Osteocyte (in vitro differentiated cells): ENCODE results near the genes ALKAL2 and SNTG2.

DNA sequence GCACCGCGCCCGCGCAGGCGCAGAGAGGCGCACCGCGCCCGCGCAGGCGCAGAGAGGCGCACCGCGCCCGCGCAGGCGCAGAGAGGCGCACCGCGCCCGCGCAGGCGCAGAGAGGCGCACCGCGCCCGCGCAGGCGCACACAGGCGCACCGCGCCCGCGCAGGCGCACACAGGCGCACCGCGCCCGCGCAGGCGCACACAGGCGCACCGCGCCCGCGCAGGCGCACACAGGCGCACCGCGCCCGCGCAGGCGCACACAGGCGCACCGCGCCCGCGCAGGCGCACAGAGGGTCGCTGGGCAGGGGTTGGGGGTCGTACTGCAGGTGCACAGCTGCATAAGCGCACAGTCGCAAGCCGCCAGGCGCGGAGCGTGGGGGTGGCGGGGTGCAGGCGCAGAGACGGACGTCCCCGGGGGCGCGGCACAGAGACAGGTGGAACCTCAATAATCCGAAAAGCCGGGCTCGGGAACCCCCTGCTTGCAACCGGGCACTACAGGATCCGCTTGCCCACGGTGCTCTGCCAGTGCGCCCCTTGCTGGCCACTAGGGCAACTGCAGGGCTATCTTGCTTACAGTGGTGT is 35.2 kb downstream of the FAM110C start:
- PRO-cap = unidirectional peak, plus-strand start at position 283 of the sequence

GRCh38 chr2:38020-38605 is 8.2 kb downstream of the FAM110C start:
- PRO-cap = no peak

- PRO-cap = no peak
Measured at GRCh38 chr2:287500-288517, at the start of gene ALKAL2. ALKAL2 (minus strand) TSS chr2:288091.

DNA sequence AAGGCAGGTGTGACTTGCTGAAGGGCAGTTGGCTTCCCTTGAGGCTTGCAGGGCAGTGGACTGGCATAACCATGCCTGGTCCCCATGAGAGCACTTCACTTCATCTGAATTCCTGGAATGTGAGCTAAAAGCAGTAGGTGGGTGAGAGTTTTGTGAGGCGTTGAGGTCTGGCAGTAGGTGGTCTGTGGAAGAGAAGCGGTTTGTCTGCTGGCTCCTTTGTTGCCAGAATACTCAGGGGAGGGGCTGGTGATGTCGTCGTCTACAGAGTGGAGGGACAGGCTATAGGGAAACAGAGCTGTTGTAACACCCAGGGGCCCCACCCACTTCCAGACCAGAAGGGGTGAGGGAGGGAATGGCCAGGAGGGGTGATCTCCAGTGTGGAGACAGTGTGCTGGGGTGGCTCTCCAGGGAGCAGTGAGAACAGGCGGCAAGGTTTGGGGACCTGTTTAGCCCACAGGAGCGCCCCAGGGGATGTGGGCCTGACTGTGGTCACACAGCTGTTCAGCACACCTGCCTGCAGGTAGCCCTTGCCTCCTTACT is 21.4 kb upstream of the ALKAL2 start:
- PRO-cap = no peak

DNA sequence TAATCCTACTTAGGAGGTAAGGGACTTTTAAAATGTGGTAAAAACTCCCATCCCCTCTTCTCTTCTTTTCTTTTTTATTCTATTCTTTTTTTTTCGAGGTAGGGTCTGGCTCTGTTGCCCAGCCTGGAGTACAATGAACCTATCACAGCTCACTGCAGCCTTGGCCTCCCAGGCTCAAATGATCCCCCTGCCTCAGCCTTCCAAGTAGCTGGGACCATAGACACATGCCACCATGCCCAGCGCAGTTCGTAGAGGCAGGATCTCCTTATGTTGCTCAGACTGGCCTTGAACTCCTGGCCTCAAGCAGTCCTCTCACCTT is 166.1 kb upstream of the ALKAL2 start:
- PRO-cap = no peak

GRCh38 chr2:481402-481704 is 193.5 kb upstream of the ALKAL2 start:
- PRO-cap = no peak

- PRO-cap = no peak
Measured at GRCh38 chr2:660488-660966, 16.7 kb downstream of the TMEM18 start.

DNA sequence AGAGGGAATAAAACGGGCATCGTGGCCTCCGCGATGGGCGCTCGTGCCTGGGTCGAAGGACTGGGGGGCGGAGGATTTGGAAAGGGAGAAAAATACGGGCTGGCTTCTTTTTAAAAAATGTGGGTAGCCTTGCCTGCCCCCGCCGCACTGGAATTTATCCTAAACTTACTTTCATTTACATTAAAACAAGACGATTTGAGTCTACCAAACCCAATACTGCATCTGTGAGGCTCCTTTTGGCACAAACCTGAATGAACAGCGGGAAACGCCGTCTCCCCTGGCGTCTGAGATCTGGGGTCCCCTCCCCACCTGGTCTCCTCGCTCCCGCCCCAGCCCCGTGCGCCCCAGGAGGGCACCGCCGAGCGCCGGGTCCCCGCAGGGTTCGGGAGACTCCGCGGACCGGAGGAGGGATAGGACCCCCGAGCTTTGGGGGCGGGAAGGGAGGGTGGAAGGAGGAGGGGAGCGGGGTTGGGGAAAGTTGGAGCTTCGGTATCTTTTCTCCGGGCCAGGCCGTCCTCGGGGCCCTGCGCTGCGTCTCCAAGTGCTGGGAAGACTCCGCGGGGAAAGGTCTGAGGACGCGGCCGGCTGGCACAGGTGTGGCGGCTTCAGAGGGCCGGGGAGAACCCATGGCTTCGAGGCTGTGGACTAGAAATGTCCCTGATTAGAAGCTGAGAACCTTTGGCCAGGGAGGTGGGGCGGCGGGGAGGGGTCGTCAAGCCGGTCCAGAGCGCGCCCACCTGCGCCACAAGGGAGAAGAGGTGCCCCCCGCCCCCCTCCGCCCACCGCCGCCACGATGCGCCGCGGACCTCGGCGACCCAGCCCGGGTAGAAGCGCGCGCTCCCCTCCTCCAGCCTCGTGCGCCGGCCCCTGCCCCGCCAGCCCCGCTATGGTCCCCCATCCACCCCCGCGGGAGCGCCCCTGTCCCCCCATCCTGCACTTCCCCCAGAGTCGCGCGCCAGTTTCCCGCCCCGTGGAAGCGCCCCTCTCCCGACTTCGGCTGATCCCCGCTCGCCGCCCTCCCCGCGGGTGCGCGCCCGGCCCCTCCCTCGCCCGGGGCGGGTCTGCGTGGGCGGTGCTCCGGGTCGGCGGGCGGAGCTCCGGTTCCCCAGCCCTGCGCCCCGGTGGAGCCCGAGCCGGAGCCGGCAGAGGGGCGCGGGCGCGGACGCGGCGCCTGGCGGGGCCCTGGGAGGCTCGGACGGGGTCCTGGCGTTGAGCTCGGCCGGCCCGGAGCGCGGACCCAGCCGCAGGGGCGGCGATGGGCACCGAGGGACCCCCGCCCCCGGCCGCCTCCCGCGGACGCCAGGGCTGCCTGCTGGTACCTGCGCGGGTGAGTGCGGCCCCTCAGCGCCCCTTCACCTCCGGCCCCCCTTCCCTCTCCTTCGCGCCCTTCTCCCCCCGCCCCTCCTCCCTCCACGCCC is at the start of gene SNTG2:
SNTG2 (plus strand) TSS at position 1,108 of the 1,418 bp plus-strand sequence.
- PRO-cap = no peak

DNA sequence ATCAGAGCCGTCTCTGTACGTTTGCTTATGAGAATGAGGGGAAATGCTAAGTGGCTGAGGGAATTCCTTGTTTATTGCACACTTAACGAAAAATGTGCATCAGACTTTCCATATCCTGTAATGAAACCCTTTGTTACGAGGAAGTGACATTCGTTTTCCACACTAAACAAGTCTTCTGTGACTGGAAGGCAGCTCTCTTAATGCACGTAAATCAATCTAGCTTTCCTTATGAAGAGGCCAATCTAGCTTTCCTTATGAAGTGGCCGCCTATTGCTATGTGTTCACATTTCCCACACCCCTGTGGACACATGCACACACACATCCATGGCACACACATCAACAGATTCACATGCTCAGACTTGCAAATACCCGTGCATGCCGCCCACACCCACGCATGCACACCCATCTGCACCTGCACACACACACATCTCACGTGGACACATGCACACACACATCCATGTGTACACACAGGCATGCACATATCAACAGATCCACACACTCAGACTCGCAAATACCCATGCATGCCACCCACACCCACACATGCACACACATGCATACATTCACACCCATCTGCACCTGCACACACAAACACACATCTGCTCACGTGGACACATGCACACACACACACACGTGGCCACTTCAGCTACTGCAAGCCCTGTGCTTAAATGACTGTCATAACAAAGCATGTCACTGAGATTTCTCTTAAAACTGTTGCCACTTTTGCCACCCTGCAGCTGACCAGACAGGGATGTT is 186.4 kb downstream of the SNTG2 start:
- PRO-cap = no peak

DNA sequence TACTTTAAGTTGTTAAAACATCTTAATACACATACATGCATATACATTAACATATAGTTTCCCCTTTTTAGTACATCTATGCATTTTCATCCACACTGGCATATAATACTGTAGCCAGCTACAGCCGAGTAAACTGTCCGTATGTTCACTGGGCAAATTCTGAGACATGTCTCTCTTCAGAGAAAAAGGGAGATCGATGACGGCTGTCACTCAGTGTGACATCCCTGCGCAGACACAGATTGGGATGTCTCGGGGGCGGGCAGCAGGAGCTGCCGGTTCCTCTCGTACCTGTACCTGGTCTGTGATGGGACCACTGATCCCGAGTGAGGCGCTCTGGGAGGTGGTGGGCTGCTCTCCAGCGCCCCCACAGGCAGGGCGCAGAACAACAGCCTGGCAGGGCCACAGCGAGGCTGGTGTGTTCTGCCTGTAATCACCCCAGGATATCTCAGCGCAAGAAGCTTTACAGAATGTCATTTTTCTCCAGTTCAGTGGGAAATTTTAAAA is 189.6 kb downstream of the SNTG2 start:
- PRO-cap = no peak

DNA sequence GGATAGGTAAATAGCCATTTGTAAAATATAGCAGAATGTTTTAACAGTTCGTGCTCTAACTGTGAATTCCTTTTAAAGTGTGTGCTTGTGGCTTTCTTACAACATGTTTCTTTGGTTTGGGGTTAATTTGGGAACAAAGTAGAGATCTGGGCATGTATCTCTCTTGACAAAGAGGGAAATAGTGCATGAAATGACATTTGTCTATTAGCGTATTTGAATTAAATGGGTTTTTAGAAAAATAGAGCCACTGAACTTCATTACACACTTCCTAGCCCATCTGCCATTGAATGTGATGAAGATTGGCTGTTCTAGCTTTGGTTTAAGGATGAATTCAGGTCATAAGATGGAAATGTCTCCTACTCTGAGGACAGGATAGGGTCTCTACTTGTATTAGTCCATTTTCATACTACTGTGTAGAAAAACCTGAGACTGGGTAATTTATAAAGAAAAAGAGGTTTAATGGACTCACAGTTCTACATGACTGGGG is 202.1 kb upstream of the TPO start:
- PRO-cap = no peak

DNA sequence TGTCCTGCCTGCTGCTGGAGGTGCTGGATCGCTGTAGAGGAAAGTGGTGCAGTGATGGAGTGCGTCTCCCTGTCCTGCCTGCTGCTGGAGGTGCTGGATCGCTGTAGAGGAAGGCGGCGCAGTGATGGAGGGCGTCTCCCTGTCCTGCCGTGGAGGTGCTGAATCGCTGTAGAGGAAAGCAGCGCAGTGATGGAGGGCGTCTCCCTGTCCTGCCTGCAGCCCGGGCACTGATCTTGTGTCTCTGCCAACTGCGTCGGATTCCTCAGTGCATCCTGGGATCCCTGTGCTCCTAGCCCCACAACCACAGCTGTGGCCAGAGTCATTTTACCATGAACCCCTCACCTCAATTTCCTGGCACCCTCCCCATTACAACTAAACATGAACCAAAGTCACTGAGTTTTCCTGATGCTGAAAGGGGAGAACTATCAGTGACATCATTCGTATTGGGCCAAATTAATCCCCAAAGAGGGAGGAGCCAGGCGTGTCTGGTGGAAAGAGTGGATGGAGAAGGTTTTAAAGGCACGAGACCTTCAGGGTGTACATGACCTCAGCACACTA is 190.0 kb upstream of the TPO start:
- PRO-cap = no peak

DNA sequence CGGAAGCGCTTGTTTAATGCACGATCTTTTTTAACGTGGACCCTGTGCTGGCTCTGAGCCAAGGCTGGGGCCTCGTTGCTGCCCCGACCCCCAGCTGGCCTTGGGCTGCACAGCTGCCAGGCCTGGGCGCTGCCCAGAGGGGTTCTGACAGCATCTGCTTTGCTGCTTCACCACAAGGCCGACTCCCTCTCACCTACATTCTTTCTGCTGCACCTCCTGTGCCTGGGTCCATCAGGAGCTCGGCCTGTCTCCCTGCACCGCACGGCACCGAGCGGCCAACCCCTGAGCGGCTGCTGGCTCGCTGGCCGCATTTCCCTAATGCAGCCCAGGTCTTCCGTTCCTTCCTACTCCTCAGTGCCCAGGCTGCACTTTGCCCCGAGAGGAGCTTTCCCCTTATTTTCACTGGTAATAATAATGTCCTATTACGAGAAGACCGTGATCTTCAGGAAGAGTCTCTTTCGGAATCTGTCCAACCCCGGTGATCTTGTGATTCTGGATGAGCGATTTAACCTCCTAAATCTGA is 62.5 kb downstream of the TPO start:
- PRO-cap = no peak

DNA sequence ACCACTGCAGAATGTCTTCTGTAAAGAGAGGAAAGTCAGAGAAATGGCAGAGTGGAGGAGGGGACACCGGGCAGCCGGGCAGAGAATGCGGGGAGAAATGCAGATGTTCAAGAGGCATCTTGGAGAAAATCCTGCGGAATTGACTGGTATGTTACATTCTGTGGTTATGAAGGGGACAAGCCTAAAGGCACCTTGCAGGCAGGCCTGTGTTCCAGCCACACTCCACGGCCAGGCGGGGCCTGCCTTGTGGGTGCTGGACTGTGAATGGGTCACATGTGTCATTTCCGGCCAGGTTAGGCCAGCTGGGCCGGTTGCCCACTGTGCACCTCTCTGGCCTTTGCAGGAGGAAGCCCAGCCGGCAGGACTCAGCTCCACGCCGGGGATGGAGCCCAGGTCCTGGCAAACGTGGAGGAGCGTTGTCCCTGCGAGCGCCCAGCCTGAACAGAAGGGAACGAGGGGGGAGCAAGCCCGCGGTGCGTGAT is 153.0 kb downstream of the PXDN start:
- PRO-cap = no peak

GRCh38 chr2:1601550-1601988 is 142.7 kb downstream of the PXDN start:
- PRO-cap = no peak

- PRO-cap = no peak
Measured at GRCh38 chr2:1605624-1606226, 138.6 kb downstream of the PXDN start.

GRCh38 chr2:1631541-1632215 is 112.6 kb downstream of the PXDN start:
- PRO-cap = no peak

- PRO-cap = unidirectional peak, plus-strand start at chr2:1729084
Measured at GRCh38 chr2:1728669-1729222, 15.6 kb downstream of the PXDN start.

- PRO-cap = no peak
Measured at GRCh38 chr2:1745076-1745823, 935 bp upstream of the PXDN start.

GRCh38 chr2:1855003-1855709 is 110.8 kb upstream of the PXDN start:
- PRO-cap = no peak